Fibroblast of the aortic adventitia (primary cell): ENCODE measurements around a stretch of chr1.

GRCh38 chr1:147717649-147718289, 42.6 kb downstream of the GJA5 start:
- CAGE, long polyA plus RNA: no peak

- CAGE, long polyA plus RNA: no peak
Measured at GRCh38 chr1:147833040-147833750, 69.4 kb upstream of the GJA8 start.

DNA sequence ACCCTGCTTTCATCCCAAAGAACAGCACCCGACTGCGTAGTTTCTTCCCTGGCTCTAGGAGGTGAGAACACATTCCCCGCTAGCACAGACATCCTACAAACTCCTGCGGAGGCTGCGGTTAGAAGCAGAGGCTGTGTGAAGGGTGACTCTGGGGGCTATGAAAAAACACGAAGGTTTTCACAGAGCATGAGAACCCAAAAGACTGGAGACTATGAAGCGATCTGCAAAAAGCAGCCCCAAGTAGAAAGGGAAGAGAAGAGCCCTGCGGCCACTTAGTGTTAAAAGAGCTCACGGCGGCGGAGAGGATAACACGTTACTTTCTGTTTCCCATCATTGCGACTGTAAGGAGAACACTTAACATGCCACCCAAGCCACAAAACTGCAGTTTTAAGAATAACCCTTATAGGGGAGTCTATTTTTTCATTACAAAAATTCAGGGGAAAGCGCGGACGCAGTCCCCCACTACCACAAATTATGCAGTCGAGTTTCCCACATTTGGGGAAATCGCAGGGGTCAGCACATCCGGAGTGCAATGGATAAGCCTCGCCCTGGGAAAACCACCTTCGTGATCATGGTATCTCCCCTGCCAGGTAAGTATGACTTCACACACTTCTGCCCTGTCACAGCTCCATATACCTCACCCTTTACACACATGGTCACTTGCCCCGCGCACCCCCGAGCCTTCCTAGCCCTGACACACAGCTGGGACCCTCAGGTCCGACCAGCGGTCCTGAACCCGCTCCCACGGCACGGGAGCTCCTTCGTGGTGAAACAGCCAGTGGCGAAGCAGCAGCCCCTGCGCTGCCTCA, 110.3 kb downstream of the GPR89B start:
- CAGE, long polyA plus RNA: no peak

- CAGE, long polyA plus RNA: no peak
Measured at GRCh38 chr1:148049064-148049628, 102.9 kb downstream of the NBPF11 start.

- CAGE, long polyA plus RNA: no peak
Measured at GRCh38 chr1:148125707-148126137, 26.4 kb downstream of the NBPF11 start.

DNA sequence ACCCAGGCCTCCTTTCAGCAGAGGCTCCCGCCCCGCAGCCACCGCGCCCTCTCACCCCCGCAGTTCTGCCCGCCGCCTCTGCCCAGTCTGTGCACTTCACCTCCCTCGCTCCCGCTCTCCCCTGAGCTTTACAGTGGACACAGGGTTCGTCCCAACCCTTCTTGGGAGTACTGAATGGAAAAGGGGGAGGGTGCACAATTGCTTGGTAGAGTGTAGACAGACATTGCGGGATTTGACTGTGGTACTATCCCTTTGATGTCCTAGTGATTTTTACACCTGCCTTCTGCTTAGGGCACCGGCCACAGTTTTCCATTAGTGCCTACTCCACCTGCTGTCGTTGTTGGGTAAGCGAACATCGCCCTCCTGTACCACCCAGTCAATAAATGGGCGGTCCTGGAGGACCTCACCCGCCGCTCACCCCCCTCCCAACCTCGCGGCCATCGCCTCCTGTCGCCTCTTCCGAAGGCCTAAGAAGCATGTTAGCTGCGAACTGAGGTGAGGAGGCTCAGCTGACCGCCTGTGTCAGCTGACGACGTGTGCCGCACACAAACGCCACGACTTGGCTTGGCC, 9.3 kb upstream of the NBPF11 start:
- CAGE, long polyA plus RNA: no peak

DNA sequence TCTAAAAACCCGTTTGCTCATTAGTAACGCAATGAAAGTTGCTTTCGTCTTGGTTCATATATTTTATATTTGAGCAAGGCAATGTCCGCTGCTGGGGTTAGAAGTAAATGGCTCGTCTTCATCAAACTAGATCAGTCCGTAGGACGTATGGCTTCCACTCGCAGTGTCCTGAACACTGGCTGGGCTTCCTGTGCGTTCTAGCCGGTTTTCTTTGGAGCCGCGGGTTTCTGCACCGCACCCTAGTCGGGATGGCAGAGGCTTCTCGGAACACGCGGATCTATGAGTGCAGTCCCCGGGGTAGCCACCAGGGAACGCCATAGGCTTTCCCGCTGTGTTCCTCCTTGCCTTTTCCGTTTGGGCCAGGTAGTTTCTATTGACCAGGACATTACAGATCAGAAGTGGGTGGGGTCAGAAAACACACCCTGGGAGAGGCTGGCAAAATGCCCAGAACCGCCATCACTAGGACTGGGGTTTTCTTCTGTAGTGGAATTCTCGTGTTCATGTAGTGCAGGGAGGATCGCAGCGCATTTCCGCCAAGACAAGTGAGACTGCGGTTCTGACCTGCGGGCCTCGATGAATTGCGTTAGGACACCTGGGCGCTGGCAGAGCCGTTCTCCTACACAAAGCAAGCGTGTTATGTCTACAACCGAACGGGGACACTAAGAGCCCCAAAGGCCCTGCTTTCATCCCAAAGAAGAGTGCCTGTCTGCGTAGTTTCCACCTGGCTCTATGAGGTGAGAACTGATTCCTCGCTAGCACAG, 121.7 kb downstream of the PPIAL4G start:
- CAGE, long polyA plus RNA: no peak

GRCh38 chr1:148433234-148433567, 49.9 kb downstream of the PPIAL4G start:
- CAGE, long polyA plus RNA: no peak

DNA sequence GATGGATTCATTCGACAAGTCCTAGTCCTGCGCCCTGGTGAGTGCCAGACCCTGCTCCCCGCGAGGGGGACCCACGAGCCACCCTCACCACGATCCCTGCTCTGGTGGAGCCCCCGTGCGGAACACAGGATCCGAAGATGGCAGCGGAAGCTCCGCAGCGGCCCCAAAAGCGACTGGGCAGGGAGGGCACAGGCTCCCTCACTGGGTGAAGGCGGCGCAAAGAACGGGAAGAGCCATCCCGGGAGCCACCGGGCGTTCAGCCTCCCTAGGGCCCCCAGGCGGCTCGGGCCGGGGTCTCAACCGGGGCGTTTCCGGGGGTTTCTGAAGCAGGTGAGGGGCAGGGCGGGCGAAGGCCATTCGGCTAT, 45.6 kb upstream of the PPIAL4G start:
- CAGE, long polyA plus RNA: no peak

DNA sequence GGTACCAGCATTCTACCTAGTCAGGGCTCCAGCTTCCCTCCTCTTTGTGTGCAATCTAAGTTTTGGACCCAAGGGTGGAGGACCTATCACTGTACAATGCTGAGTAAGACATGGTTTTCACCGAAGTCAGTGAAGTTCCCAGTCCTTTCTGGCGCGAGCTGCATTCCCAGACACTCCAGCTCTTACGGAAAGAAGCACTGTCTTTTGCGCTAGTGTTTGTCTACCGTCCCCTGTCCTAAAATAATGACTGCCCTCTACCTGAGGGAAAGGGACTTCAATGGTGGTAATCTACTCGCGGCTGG, 107.1 kb downstream of the PDE4DIP start:
- CAGE, long polyA plus RNA: no peak

GRCh38 chr1:149641063-149641547, 57.5 kb downstream of the PPIAL4C start:
- CAGE, long polyA plus RNA: no peak

DNA sequence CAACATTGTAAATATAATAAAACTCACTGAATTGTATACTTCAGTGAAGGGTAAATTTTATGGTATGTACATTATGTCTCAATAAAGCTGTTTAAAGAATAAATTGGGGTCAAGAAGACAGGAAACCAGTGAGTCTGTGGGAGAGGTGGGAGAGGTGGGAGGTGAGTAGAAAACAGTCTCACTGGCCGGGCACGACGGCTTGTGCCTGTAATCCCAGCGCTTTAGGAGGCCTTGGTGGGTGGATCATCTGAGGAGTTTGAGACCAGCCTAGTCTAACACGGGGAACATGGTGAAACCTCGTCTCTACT, 4.2 kb downstream of the MTMR11 start:
- CAGE, long polyA plus RNA: no peak

GRCh38 chr1:149943752-149944133, 7.1 kb upstream of the MTMR11 start:
- CAGE, long polyA plus RNA: no peak

DNA sequence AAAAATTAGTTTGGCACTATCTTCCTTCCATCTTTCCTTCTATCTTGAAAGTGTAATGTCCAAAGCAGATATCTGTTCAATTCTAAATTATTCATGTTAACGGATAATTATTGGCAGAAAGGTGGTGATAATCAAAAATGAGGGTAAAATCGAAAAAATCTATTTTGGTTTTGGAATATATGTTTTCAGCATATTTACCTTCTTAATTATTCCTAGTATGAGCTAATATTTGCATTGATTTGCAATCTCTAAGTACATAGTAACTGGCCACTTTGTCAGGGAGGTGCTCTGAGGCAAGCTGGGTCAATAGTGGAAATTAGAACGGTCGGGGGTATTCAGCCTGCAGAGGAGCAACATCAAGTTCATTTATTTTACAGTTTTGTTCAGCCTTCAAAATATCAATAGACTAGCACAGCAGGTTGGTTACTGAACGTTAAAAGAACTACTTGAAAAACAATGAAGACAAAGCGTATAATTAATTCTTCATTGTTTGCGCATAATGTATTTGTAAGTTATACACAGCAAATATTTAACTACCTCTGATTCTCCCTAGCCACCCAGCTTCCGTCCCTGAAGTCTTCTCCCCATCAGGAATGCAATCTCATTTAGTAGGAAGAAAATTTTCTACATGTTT, 1.8 kb downstream of the OTUD7B start:
- CAGE, long polyA plus RNA: no peak

GRCh38 chr1:150009261-150010117, 1.0 kb downstream of the OTUD7B start:
- CAGE, long polyA plus RNA: no peak

DNA sequence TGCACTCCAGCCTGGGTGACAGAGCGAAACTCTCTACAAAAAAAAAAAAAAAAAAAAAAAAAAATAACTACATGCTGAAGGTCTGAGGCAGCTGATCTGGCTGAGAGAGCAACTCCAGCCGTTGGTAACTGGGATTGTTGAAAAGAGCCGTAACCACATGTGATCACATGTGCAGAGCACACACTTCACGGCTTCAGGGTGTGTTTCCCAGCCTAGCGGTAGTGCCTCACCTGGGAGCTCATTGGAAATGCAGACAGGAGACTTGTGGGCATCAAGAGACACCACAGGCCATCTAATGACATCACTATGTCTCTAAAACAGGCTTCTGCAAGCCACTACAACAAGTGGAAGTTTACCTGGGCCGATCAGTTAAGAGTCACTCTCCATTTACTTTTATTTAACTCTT, 11.8 kb upstream of the OTUD7B start:
- CAGE, long polyA plus RNA: no peak

GRCh38 chr1:150109508-150109974, 40.2 kb upstream of the PLEKHO1 start:
- CAGE, long polyA plus RNA: no peak

DNA sequence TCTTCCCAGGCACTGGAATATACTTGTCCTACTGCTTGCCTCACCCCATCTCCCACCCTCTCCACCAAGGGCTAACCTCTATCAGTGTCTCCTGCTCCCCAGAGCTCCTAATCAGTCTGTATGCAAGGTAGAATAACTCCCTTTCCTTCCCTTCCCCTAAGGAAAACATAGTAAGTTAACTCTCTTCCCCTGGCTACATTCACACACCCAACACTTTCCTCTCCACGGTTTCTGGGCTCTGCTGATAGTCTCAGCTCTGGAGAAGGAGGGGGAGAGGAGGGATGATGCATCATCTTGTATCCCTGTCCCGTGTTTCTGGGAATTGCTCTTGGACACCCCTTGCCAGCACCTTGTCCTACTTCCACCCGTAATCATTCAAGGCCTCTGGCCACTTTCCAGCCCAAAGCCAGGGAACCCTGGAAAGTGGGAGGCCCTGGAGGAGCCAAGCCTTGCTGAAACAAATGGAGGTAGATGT, 4.3 kb downstream of the PLEKHO1 start:
- CAGE, long polyA plus RNA: no peak

DNA sequence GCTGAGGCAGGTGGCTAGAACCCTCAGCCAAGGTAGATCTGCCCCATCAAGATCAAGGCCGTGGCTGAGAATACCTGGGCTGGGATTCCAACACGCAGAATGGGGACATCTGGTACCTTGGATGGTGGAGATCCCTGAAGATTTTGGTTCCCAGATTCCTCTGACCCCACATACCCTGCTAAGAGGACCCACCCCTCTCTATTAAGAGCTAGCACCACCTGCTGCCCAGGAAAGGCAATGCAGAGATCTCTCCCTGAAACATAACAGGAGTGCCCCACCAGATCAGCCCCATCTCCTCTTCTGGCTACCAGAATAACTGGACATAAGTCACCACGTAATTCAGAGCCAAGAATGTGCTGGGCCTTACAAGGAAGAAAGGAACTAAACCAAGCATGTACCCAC, 16.2 kb downstream of the PLEKHO1 start:
- CAGE, long polyA plus RNA: no peak

GRCh38 chr1:150236867-150237444, 1.0 kb upstream of the ANP32E start:
- CAGE, long polyA plus RNA: no peak